ENCODE data around the genes MYH15 and MORC1.

DNA sequence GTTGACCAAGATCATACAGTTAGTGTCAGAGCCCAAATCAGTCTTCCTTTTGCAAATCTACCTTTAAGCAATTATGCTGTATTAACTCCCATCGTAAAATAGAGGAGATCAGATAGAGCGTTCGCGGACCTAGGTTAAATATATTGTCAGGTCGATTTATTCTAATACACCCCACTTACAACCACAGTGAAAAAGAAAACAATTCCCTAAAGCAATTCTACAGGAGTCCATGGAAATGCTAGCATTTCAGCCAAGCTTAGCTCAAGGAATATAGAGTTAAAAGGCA lies 1.8 kb upstream of the ALCAM start:
- PRO-cap: no peak

- PRO-cap: no peak
Measured at GRCh38 chr3:105798736-105799061, 70.1 kb downstream of the CBLB start.

- PRO-cap: no peak
Measured at GRCh38 chr3:105828556-105829043, 40.2 kb downstream of the CBLB start.

DNA sequence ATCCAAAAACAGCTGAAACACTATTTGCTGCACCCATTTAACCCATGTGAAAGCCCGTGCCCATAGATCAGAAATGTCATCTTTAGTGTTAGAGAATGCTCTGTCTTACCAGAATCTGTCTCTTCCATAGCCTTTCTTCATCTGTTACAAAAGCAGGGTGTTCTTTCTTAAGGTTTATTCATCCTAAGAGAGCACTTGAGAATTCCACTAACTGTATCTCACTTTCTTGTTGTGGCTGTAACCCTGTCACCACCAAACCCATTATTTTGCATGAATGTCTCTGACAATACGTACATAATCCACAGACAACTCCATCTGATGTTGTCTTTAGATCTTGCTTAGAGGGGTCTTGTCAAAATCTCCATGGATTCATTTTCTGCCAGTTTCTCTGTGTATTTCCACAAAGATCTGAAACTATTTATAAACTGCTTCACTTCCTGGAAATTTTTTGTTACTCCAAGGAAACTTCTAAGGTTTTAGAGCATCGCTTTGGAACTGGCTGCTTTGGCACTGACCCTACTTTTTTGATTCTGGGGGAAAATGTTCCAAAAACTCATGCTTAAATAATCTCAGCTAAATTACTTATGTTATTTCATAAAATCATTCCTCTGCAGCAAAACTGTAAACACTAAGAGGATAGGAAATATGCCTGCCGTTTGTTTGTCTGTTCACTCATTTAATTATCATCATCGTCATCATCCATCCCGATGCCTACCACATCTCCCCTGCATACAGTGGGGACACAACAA lies 167.7 kb upstream of the CCDC54 start:
- PRO-cap: no peak

- PRO-cap: no peak
Measured at GRCh38 chr3:107241197-107241843, 135.9 kb upstream of the CCDC54 start.

GRCh38 chr3:107263196-107263969 lies 113.9 kb upstream of the CCDC54 start:
- PRO-cap: no peak

DNA sequence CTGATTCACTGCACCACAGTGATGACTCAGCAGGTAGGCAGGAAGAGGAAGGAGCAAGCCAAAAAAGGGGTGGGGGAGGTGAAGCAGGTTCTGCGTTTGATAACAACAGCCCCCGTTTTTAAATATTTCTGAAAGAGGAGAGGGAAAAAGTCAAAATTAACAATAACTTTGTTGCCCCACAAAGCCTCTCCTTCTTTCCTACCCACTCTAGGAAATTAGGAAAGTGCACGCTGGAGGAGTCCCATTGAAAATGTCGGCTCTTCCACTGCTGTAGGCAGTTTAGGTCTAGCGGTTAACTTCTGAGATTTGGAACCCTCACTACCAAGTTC lies 9.8 kb upstream of the CCDC54 start:
- PRO-cap: no peak

GRCh38 chr3:108092518-108092915 lies 1.7 kb upstream of the CD47 start:
- PRO-cap: no peak

- PRO-cap: no peak
Measured at GRCh38 chr3:108166765-108167215, 55.4 kb downstream of the IFT57 start.

DNA sequence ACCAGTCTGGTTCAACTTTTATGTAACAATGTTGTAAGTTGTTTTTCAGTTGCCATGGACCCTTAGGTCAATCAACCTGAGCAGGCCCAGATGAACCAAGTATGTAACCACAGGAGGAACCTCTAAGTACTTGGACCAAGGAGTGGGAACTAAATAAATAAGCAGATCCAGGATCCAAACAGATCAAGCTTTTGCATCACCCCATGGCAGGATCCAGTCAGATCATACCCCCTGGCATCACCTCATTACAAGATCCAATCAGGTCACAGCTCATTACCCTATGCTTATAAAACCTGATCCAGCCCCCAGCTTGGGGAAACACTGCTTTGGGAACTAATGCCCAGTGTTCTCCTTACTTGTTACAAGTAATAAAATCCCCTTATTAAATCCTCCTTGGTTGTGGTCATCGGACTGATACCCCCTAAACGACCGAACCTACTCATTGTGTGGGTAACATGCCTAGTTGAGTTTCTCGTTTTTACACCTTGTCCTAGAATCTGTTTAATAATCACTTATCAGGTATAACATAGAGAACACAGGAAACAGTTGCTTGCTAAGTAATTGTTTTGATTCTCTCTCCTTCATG lies 28.7 kb upstream of the IFT57 start:
- PRO-cap: no peak

GRCh38 chr3:108253862-108254441 lies 31.7 kb upstream of the IFT57 start:
- PRO-cap: no peak

GRCh38 chr3:108297661-108298474 lies 1.5 kb downstream of the HHLA2 start:
- PRO-cap: no peak

DNA sequence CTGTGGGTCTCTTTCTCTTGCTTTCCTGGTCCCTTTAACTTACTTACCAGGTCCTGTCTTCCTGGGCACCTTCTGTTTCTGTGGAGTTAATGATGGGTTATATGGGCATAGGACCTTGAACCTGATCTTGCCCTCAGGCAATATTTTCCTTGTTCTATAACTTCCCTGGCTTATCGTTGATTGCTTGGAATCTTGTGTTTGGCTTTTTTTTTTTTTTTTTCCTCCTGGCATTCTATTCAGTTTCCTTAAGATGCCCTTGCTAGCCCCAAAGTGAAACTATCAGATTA lies 106.9 kb downstream of the HHLA2 start:
- PRO-cap: no peak

- PRO-cap: no peak
Measured at GRCh38 chr3:108510380-108510970, at the start of gene MYH15. Gene MYH15, minus strand, starts transcription at chr3:108510596.

GRCh38 chr3:108559383-108560009 lies 29.7 kb downstream of the CIP2A start:
- PRO-cap: no peak

- PRO-cap: no peak
Measured at GRCh38 chr3:108723880-108724356, 33.3 kb downstream of the RETNLB start.

DNA sequence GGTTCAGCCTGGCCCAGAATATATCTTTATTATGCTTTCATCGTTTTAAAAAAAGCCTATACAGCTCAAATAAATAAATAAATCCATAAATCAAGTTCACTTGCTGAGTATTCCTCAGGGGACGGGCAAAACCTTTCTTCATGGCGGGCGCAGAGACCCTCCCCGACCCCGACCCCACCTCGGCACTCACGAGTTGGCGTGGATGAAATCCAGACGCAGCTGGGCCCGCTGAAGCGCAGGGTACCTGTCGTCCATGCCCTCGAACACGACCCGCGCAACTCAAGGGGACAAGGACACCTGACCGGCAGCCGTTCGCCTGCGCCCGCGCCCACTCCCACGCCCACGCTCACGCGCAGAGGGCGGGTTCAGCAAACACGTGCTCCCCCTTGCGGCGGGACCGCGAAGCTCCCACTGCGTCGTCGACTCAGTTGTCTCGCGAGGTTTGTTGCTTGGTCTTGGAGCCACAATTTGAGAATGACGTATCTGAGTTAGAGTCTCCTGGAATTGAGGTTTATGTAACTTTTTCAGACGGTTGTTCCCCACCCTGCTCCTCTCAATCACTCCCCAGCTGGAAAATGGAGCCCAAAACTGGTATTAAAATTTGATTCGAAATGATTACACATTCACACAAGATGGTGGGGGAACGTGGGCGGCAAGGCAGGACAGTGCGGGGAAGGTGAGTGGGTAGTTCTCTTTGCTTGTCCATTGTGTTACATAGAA lies at the start of gene MORC1:
Gene MORC1 (minus strand): TSS at position 330 of the 720 bp plus-strand sequence.
- PRO-cap: no peak

- PRO-cap: no peak
Measured at GRCh38 chr3:109339911-109340389, 2.6 kb upstream of the DPPA4 start.

DNA sequence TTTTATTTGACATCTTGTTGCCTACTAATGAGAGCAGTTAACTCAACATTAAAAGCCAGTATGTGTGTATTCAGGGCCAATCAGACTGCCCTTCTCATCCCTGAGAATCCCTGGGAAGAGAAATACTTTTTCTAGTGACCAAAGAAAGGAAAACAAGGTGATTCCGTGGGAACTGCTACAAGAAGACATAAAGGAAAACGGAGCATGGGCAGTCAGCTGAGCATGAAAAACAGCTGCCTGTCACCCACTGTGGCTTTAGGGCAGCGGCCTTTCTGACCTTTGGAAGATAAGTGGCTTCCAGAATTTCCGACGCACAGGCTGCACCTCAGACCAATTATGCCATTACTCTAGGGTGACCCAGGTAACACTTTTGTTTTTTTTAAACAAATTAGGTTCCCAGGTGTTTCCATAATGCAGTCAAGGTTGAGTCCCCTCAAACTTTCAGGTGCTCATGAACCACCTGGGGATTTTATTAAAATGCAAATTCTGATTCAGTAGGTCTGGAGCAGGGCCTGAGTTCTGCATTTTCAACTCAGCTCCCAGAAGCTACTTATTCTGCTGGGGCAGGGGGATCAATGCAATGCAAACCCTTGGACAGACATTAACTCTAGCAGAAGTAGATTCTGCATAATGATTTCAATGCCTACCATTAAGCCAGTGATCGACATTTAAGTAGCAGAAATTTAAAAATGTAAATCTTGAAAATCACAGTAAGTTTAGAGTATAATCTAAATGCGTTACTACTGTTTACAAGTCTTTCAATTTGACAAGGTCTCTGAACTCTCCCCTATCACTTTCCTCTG lies 18.9 kb upstream of the DPPA4 start:
- PRO-cap: no peak

DNA sequence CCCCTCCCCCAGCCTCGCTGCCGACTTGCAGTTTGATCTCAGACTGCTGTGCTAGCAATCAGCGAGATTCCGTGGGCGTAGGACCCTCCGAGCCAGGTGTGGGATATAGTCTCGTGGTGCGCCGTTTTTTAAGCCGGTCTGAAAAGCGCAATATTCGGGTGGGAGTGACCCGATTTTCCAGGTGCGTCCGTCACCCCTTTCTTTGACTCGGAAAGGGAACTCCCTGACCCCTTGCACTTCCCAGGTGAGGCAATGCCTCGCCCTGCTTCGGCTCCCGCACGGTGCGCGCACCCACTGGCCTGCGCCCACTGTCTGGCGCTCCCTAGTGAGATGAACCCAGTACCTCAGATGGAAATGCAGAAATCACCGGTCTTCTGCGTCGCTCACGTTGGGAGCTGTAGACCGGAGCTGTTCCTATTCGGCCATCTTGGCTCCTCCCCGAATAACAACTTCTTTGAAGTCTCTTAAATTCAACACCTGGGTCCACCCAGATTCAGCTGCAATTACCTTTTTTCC lies 19.9 kb downstream of the CD96 start:
- PRO-cap: no peak

Data from trachea (tissue), 1 donor.